Left ventricle myocardium (tissue), 1 donor: ENCODE measurements around a stretch of chr6.

GRCh38 chr6:11805224-11805710 is 26.7 kb upstream of the ADTRP start:
- PRO-cap = no peak

- PRO-cap = no peak
Measured at GRCh38 chr6:11833764-11834179, 55.2 kb upstream of the ADTRP start.

GRCh38 chr6:11901001-11901640 is 111.0 kb upstream of the HIVEP1 start:
- PRO-cap = no peak

- PRO-cap = no peak
Measured at GRCh38 chr6:11921082-11921501, 91.0 kb upstream of the HIVEP1 start.

DNA sequence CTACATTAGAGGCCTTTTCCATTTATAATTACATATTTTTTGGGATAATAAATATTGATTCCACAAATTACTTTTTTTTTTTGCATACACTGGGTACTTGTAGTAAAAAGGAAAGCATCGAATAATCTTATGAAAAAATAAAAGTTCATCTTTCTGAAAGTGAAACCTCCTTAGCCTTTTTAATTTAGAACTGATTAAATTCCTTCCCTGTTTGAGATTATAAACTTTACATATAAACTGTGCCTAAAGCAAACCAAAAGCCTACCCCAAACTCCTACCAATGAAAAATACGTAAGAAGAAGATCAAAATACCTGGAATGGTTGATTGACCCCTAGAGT is 75.0 kb upstream of the HIVEP1 start:
- PRO-cap = no peak

- PRO-cap = no peak
Measured at GRCh38 chr6:11943946-11944699, 68.0 kb upstream of the HIVEP1 start.

DNA sequence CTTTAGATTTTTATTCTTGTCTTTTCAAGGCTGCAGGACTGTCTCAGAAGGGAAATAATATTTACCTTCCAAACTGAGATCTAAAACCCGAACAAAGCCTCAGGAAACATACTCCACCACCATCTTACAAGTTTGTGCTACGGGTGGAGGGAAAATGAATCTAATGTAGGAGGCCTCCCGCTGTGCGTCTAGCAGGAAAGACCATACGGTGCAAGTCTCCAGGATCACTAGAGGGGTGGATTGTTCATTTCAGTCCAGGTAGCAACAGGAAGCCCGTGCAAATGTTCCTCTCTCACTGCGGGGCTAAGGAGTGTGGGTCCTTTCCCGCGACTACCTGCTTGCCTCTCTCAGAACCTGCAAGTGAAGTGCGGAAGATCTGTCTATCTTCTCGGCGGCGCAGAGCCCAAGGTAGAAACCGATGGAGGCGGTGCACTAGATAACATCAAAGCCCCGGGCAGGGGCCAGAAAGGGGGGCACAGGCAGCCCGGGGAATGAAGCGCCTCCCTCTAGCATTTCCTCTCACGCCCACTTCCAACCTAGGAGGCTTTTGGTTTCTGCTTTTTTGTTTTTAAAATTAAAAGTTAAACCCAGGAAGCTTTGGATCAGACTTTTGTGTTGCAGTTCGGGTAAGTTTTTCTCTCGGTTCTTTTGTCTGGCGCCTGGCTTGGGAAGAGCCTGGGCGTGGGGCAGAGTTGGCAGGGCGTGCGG is 3.7 kb upstream of the HIVEP1 start:
- PRO-cap = bidirectional peak, plus-strand start at position 512 of the sequence, minus-strand start at position 410 of the sequence

GRCh38 chr6:12118923-12119733 is 107.0 kb downstream of the HIVEP1 start:
- PRO-cap = no peak

DNA sequence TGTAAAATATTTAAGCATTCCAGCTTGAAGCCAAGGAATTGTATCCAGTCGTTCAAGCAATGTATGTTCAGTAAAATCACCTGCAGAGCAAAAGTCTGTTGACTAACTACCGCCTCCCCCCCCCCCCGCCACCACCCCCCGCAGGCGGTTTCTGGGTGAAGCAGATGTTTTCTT is 829 bp downstream of the EDN1 start:
- PRO-cap = no peak

DNA sequence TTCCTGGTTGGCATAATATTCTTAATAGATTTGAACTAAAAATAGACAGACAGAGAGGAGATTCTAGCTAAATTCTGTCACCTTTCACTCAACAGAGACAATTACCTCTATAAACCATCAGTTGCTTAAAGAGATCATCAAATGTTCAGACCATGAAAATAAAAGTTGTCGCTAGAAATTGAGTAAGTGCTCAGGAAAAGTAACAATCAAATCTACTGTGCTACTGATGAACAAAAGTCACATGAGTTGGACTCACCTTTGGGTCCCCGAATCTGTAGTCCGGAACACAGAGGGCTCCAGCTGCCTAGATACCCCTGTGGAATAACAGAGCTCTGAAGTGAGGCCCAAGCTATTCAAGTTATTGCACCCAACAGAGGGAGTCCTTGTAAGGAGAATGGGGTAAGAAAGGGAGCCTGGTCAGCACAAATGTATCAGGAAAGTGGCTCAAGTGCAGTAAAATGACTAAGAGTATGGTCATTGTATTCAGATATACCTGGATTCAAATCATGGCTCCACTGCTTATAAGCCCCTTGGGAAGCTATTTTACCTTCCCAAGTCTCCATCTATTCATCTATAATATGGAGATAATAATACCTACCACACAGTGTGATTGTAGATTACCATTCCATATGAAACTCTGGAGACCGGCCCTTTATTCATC is 20.9 kb downstream of the EDN1 start:
- PRO-cap = no peak

DNA sequence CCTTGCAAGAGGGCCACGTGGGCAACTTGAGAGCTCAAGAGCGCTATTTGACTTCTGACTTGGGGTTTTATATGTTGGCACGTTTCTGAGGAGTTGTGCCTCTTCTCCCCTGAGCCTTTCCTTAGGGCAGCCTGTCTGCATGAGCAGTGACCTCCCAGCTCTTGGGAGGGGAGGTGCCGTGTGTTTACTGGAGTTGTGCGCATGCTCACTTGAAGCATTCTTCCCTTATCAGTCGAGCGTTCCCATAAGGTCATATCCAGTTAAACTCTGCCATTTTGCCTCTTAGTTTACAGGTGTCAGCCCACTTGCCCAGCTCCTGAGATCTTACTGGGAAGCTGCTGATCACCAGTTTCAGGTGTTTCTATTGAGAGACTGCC is 122.4 kb upstream of the PHACTR1 start:
- PRO-cap = no peak

DNA sequence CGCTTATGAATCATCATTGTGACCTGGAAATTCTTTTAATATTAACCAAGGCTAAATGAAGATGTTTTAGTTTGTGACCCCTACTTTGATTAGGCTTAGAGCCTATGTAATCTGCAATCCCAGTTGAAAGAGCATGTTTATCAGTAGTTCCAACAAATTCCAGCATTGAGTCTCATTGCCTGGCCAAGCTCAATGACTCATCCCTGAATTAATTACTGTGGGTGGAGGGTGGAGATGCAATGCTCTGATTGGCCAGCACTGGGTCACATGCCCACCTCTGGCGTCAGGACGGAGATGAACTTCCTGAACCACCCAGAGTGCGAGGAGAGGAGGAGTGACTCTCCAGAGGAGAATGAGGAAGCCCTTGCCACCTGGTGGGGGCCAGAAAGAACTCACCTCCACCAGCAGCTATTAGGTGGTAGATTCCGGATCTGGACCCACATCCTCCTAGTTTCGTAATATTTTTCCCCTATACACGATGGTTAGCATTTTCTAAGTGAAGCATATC is 284.0 kb downstream of the TBC1D7 start:
- PRO-cap = no peak

GRCh38 chr6:13364149-13364690 is 35.9 kb upstream of the TBC1D7 start:
- PRO-cap = no peak

DNA sequence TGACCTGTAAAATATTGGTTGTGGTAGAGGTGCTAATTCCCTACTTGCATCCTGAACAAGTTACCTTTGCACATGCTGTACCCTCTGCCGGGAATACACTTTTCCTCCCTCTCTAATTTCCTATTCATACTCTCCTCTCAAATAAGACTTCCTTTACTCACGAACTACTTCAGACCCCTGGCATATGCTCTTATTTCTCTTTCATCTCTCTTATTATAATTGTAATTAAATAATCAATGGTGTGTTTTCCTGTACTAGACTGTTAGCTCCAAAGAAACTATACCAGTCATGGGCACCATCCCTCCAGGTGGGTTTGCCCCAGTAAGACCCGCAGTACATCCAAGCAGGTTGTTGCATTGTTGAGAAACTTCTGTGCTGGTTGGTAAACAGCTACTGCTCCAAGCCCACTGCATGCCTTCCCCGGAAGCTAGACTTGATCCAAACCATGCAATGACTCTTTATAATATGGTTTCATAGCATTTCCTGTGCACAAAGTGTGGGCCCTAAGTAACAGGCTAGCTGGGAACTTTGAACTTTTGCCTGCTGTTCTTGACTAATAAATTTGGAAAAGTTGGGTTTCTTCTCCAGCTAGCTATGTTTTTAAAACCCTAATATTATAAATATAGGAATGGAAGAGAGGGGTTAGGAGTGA is 52.0 kb downstream of the GFOD1 start:
- PRO-cap = no peak

DNA sequence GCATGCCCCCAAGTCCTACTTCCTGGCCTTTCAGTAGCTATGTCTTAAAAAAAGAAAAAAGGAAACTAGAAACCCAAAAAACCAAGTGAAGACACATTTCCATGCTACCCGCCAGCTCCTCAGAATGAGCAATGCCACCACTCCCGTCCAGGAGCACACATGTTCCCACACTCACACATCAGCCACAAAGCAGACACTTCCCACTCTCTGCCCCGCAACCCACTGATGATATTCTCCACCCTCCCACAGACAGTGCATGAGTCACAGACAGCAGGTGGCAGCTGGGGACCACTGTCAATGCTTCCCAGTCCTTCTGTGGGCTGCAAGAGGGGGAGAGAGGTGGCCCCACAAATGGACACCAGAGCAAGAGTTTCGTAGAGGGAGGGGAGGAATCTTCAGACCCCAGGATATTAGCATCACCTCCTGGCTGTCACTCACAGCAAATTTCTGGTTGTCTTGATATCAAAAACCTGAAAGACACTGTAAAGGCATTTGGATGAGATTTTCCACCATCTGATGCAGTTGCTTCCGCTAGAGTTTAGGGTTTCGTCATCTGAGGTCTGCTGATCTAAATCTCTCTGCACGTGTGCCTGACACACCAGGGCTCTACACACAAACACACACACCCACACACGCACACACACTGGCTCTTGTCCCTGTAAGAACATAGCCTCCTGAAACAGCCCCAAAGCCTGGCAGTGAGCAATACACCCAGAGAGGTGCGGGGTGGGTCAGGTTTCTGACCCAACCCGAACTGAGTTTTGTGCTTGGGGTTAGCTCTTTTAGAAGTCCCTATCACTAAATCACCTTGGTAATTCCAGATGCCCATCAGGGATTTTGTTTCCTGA is 32.7 kb downstream of the GFOD1 start:
- PRO-cap = no peak

GRCh38 chr6:13548815-13549503 is 25.4 kb upstream of the SIRT5 start:
- PRO-cap = no peak

DNA sequence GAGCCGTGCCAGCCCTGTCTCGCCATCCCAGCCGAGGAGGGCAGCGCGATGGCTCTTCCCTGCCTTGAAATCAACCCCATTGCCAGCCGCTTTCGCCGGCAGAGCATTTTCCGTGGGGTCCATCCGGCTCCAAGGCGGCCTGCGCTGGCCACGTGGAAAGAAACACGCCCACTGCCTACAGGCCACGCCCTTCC is 201 bp upstream of the NOL7 start:
- PRO-cap = bidirectional peak, plus-strand start outside the sequence, minus-strand start at position 132 of the sequence

DNA sequence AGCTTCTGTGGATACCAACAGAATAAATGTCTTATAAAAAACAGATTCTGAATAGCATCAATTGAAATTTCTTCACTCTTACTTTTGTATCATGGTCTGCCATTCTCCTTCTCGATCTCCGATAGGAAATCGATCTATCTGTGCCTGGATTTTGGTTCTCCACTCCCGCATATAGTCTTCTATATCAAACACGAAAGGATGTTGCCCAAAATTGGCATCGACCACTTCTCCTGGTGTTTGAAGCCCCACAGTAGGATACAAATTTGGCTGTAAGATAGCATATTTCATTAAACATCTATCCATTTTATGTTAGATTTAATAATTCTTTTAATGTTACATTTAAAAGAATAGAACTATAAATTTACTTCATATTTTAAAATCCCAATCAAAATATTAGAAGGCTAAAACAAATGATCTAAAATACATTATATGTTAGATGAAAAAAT is 29.4 kb downstream of the NOL7 start:
- PRO-cap = no peak

GRCh38 chr6:13702752-13704012 is 8.5 kb downstream of the RANBP9 start:
- PRO-cap = no peak

GRCh38 chr6:13793790-13794546 is 20.4 kb downstream of the MCUR1 start:
- PRO-cap = no peak